ENCODE data around the genes MC4R, CDH20 and RNF152.

- PRO-cap, 2 experiments = no peak in any of the 2 experiments
Observed at GRCh38 chr18:58409435-58409785, 219.5 kb downstream of the ALPK2 start.

- PRO-cap, 2 experiments = no peak in any of the 2 experiments
Observed at GRCh38 chr18:58413124-58413634, 215.7 kb downstream of the ALPK2 start.

DNA sequence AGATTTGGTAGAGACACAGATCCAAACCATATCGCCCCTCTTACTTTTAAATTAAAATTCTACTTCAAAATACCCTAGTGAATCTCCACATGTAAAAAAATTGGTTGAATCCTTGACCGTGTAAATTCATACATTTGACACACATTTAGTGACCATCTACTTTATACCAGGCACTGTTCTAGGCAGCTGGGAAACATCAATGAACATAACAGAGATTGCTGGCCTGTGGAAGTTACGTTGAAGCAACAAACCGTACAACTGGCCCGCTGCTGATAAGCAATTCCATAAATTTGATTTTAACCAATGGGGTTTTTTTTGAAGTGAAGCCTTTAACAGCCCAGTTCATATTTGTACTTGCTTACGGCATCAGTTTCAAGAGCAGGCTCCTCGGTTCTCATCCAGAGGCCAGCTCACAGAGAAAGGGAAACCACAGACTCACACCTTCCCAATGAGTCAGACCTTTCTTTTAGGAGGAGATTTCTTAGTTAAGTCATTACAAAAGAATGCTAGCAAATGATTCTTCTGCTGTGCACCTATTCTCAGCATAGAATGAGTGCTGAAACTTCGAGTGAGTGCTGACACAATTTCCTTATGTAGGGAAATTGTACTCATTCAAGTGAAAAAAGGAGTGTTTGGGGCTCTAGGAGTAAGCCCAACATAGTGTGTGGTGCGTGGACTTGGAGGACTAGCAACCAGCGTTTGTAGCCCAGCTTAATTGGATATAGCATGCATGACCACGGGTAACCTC, 87.3 kb downstream of the ALPK2 start:
- PRO-cap, 2 experiments = no peak in any of the 2 experiments

GRCh38 chr18:58556734-58557393, 72.0 kb downstream of the ALPK2 start:
- PRO-cap, 2 experiments = no peak in any of the 2 experiments

- PRO-cap, 2 experiments = peak in 1 of 2 experiments; most common plus-strand start chr18:58577181 (in 1); most common minus-strand start chr18:58576925 (in 1)
Observed at GRCh38 chr18:58576685-58577350, 52.1 kb downstream of the ALPK2 start.

GRCh38 chr18:58867182-58867613, 2.5 kb downstream of the ZNF532 start:
- PRO-cap, 2 experiments = no peak in any of the 2 experiments

- PRO-cap, 2 experiments = no peak in any of the 2 experiments
Observed at GRCh38 chr18:59141526-59142297, 2.0 kb downstream of the SEC11C start.

DNA sequence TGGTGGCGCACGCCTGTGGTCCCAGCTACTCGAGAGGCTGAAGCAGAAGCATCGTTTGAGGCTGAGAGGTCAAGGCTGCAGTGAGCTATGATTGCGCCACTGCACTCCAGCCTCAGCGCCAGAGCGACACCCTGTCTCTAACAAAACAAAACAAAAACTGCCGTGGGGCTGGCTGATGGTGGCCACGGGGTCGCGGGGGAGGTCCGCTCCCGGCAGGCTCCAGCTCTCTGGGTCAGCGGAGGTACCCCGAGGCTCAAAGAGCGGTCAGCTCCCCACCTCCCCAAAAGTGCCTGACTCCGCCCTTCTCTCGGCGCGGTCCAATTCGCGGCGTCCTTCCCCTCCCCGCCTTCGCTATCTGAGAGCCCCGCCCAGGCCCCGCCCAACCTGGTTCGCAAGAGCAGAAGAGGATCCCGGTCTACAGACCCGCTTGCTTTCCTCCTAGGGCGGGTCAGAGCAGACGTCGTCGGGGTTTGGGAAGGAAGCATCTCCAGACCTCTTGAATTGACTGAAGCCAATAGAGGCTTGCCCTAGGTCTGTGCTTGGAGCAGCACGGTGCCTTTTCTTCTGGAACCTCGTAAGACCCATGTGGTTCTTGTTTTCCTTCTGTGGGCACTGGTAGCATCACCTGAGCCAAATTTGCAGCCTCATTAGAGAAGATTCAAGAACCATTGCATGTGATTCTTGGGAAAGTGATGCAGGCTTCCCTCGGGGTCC, 7.8 kb downstream of the RAX start:
- PRO-cap, 2 experiments = no peak in any of the 2 experiments

DNA sequence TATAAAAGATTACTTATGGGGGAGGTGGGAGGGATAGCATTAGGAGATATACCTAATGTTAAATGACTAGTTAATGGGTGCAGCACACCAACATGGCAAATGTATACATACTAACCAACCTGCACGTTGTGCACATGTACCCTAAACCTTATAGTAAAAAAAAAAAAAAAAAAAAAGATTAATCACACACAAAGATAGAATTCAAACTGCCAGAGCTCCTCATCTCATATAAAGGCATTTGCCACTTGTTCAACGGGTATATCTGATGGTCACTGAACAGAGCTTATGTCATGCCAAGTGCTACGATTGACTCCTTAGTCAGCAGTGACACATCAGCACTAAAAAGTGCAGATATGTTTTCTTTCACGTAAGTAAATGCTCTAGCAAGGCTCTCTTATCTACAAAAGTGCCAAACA, 1.2 kb downstream of the LMAN1 start:
- PRO-cap, 2 experiments = peak in 1 of 2 experiments; most common plus-strand start position 259 of the sequence (in 1)

DNA sequence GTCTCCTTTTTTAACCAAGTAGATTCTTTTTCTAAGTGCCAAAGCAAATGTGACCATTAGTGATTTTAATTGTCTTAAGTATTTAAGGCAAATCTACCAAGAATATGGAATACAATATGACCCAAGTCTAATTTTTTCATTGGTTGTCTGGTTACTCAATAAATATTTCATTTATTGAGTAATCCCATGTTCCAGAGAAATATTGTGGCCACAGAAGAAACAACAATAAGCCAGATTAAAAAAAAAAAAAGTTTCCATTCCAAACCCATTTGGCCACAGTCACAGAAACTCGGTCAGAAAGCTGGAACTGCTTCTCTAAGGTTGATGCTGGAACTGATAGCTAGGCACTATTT, 71.8 kb upstream of the CCBE1 start:
- PRO-cap, 2 experiments = no peak in any of the 2 experiments

GRCh38 chr18:59900833-59901319, 1.1 kb downstream of the PMAIP1 start:
- PRO-cap, 2 experiments = peak in 1 of 2 experiments; most common minus-strand start chr18:59900917 (in 1)

DNA sequence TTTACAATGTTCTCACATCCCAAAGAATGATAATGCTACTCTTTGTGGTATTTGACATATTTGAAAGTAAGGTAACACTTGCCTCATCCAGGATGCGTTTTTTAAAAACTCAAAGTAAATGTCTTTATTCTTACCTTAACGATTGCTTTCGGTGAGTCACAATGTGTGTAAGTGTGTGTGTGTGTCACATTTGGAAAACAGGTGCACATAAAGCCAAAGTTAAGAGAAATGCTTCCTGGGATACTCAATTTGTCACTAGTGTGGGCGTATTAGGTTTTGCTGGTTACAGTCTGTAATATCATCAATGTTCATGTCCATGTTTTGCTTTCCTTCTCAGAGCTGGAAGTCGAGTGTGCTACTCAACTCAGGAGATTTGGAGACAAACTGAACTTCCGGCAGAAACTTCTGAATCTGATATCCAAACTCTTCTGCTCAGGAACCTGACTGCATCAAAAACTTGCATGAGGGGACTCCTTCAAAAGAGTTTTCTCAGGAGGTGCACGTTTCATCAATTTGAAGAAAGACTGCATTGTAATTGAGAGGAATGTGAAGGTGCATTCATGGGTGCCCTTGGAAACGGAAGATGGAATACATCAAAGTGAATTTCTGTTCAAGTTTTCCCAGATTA, 2.6 kb downstream of the PMAIP1 start:
- PRO-cap, 2 experiments = no peak in any of the 2 experiments

DNA sequence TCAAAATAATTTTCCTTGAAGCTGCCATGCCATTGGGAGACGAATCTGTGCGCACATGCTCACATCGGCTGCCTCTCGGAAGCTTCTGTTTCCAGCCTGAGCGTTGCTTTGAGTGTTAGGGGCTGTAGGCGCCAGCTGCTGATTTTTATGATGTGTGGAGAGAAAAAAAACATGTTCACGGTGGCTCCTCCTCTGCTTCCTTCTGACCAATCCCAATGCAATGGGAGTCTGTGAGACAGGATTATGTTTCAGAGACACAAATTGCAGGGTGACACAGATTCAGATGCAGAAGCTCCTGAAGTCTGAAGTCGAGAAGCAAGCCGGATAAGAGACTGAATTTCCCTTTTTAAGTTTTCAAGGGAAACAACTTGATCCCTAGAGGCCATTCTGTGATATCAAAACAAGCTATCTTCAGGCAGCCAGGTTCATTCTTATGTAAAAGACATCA, at the start of gene MC4R:
Gene MC4R, minus strand, starts transcription at position 117 of the 448 bp plus-strand sequence.
- PRO-cap, 2 experiments = no peak in any of the 2 experiments

GRCh38 chr18:61333306-61334060, at the start of gene CDH20:
Gene CDH20, plus strand, starts transcription at chr18:61333430.
- PRO-cap, 2 experiments = no peak in any of the 2 experiments

- PRO-cap, 2 experiments = no peak in any of the 2 experiments
Observed at GRCh38 chr18:61581561-61582728, 248.7 kb downstream of the CDH20 start.

- PRO-cap, 2 experiments = no peak in any of the 2 experiments
Observed at GRCh38 chr18:61732879-61733258, 159.9 kb downstream of the RNF152 start.

DNA sequence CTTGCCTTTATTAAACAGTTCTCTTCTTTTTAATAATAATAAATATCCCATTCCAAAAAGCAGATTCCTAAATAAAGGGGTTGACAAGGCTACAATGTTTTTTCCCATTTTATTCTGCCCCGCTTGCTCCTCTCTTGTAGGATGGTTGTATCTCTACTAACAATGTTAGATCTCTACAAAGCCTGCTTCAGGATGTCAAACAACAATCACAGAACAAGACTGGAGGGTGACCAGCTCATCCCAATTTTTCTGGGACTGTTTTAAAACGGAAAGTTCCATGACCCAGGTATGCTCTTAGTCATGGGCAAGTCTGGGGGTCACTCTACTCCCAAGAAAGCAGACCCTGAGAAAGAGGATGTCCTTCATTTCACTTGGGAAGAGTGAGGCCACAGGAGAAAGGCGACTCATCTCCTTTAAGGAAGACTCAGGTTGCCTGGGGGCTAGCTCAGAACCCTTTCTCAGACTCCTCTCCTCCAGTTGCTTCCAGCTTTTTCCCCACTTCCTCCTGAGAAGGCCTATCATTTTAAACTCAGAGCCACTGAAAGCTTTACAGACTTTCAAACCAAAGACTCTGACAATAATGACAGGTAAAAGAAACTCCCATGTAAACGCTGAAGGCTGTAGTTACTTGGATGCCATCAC, 9.3 kb downstream of the RNF152 start:
- PRO-cap, 2 experiments = no peak in any of the 2 experiments

GRCh38 chr18:61892853-61893947, at the start of gene RNF152:
Gene RNF152, minus strand, starts transcription at chr18:61893007.
- PRO-cap, 2 experiments = peak in 2 of 2 experiments; most common plus-strand start chr18:61893822 (in 2)

GRCh38 chr18:62017856-62018585, 125.2 kb upstream of the RNF152 start:
- PRO-cap, 2 experiments = no peak in any of the 2 experiments

DNA sequence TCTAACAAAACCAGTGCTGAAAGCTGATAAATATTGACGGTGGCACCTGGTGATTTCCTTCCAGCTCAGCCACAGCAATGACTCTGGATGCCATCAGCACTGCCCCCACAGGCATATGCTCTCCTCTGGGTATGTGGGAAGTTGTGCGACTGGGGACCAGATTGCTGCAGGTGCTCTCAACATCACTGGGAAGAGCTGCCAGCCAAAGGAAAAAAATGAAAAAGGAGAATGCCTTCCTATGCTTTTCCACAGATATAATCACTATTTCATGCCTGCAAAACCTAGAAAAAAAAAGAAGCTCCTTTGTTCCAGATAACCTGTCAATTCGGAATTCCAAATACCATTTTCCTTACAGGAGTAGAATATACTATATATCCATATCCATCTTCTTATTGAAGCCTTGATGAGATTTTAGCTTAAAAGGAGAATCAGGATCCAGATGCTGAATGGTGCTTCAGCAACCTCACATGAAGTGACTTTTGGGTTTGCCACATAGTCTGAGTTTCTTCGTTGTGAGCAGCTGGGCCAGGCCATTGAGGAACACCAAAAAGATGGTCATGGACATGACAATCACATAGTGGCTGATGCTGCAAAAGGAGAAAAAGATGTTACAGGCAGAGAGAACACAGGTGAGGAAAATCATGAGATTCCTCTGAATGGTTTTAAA, 141.3 kb downstream of the PIGN start:
- PRO-cap, 2 experiments = no peak in any of the 2 experiments